Diencephalon (tissue), 2 donors: ENCODE results near the genes JADE2, CAMLG and PCBD2.

DNA sequence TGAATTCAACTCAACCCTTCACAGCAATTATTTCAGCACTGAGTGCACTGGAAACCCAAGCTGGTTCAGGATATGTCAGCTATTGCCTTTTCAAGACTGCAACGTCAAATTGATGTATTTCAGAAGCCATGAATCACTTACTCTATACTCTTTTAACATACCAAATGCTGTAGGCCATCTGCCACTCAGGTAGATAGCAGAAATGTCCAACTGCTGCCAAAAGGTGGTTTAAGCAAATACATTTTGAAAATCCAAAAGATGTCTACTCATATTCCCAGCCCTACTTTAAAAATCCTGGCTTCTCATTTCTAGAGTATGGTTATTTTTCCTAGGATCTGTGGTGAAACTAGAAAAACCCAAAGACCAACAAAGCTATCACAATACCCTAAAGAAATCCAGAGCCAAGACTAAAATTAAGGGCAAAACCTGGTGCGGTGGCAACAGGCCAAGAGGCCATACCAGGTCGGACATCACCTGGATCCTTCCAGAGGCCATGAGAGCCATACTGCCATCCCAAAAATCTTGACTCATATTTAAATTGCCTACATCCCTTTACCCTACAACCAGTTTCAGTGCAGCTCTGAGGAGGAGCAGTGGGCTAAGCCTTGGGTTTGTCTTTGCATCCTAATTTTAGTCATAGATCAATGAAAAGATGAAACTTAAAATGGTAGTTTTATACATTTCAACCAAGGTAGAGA is 14.4 kb upstream of the SKP1 start:
- RAMPAGE, long total RNA = no peak

DNA sequence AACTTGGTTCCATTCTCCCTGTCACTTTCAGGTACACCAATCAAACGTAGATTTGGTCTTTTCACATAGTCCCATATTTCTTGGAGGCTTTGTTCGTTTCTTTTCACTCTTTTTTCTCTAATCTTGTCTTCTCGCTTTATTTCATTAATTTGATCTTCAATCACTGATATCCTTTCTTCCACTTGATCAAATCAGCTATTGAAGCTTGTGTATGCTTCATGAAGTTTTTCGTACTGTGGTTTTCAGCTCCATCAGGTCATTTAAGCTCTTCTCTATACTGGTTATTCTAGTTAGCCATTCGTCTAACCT is 31.1 kb downstream of the CDKL3 start:
- RAMPAGE, long total RNA = no peak

- RAMPAGE, long total RNA = no peak
Measured at GRCh38 chr5:134397136-134398338, 14.1 kb downstream of the CDKN2AIPNL start.

DNA sequence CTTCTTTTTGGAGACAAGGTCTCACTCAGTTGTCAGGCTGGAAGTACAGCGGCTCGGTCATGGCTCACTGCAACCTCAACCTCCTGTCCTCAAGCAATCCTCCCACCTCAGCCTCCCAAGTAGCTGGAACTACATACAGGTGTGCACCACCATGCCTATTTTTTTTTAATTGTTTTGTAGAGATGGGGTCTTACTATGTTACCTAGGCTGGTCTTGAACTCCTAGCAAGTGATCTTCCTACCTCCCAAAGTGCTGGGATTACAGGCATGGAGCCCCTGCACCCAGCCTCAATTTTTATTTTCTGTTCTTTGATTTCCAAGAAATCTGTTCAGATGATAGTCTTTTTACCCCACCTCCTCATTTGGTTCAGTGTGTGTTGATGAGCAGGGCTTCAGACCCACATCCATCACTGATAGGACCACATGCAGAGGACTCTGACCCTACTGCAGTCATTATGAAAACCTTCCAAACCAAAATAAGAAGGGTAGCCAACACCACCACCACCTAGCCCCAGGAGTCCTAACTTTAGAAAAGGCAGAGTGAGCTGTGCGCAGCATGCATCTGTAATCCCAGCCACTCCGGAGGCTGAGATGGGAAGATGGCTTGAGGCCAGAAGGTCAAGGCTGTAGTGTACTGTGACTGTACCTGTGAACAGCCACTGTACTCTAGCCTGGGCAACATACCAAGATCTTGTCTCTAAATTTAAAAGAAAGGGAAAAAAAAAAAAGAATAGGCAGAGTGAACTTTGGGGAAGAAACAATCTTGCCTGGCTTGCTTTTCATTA is 13.2 kb downstream of the CDKN2AIPNL start:
- RAMPAGE, long total RNA = no peak

DNA sequence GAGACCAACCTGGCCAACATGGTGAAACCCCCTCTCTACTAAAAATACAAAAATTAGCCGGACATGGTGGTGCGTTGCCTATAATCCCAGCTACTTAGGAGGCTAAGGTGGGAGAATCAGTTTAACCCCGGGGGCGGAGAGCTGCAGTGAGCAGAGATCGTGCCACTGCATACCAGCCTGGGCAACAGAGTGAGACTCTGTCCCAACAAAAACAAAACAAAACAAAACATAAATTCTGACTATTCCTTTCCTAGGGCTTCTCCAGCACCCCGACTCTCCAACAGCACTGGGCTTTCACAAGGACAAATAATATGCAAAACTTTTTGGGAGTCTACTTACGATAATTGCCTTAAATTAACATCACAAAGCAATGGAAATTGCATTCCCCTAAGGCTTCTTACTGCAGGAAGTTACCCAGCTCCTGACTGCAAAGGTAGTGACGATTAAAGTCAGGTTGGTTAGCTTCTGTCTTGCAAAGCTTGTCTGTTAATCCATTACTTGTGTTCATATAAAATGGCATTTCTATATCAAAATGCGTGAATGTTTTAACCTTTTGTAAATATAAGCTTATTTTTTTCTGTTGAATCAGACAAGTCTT is 16.0 kb upstream of the CDKN2AIPNL start:
- RAMPAGE, long total RNA = no peak

DNA sequence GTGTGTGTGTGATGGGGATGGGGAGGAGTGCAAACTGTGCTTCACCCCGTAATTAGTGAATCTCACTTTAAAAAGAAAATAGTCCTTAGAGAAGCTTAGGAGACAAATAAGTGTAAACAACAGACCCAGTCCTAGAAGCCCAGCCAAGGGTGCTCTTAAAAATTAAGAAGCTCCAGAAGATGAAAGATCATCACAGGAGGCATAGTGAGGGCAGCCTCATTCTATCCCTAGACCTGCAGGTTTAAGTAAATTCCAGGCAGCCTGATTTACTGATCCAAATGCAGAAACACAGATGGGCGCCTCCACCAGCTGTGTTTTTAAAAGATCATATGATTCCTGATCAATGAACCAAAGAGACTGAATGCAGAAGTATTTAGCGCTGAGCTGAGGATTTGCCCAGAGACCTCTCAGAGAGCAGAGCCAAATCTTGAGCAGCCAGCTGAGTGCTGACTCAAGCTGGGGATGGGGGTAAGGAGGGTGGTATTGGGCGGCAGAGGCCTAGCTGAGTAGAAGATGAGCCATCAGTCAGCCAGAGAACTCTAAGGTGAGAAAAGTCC is 34.0 kb upstream of the CDKN2AIPNL start:
- RAMPAGE, long total RNA = no peak

DNA sequence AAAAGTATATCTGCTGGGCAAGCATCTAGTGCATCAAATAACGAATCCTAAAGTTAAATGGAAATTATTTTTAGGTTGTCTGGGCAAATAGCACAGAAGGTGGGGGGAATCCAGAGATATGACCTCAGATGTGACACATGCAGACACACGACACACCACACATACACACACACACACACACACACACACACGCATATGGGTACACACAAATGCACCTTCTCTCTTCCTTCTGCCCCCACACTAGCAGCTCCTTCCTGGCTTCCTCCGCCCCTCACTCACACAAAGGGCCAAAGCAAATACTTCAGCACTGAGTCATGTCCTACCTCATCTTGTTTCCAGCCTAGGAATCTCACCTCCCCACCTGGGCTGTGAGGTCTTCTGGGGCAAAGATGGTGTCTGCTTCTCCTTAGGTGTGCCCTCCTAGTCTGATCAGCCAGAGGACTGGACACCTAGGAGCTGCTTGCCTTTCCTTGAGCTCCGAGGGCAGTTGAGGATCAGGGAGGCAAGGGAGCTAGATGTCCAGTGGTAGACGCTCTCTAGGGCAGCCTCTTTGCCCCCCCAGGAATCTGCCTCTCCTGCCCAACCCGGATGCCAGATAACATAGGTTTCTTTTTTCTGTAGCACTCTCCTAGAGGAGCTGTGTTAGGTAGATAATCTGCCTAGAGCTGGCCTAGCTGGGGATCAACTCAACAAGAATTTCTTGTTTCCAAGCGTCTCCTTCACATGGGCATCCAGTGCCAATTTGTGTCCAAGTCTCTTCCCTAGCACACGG is 14.3 kb upstream of the JADE2 start:
- RAMPAGE, long total RNA = no peak

- RAMPAGE, long total RNA = no peak
Measured at GRCh38 chr5:134525593-134526356, at the start of gene JADE2. Gene JADE2, plus strand, starts transcription at chr5:134525670.

DNA sequence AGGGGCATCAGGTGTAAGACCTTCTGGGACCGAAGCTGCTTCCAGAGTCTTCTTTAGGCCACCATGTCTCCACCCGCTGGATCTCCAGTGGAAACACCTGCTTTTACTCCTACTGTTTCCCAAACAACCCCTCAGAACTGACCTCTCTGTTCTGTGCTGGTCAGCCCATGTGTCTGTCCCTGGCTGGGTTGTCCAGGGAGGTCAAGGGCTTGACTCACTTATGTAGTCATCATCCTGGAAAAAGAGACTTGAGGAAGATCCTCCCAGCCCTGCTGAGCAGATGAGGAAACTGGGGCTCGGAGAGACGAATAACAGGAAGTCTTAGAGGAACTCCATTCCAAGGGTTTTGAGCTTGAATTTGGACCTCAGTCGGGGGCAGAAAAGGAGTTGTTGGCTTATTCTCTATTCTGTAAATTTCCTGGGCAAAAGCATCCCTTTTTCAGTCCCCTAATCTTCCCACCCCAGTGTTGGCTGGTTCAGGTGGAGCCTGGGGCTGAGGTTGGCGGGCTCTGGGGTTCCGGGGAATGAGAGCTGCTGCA is 42.6 kb downstream of the JADE2 start:
- RAMPAGE, long total RNA = no peak

DNA sequence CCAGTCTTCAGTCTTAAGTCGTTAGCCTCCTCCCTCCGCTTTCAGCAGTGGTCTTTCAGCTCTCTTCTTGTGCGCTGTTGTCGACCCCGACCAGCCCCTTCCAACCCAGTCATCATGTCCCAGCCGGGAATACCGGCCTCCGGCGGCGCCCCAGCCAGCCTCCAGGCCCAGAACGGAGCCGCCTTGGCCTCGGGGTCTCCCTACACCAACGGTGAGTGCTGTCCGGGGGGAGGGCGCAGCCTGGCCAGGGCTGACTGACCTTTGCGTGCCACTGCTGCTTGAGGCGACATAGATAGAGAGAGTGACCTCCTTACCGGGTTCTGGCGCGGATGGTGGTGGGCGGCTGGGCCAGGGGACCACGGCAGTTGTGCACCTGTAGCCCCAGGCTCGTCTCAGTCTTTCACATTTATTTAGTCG is 386 bp downstream of the SEC24A start:
- RAMPAGE, long total RNA = no peak

GRCh38 chr5:134649380-134649967 is 889 bp downstream of the SEC24A start:
- RAMPAGE, long total RNA = no peak

DNA sequence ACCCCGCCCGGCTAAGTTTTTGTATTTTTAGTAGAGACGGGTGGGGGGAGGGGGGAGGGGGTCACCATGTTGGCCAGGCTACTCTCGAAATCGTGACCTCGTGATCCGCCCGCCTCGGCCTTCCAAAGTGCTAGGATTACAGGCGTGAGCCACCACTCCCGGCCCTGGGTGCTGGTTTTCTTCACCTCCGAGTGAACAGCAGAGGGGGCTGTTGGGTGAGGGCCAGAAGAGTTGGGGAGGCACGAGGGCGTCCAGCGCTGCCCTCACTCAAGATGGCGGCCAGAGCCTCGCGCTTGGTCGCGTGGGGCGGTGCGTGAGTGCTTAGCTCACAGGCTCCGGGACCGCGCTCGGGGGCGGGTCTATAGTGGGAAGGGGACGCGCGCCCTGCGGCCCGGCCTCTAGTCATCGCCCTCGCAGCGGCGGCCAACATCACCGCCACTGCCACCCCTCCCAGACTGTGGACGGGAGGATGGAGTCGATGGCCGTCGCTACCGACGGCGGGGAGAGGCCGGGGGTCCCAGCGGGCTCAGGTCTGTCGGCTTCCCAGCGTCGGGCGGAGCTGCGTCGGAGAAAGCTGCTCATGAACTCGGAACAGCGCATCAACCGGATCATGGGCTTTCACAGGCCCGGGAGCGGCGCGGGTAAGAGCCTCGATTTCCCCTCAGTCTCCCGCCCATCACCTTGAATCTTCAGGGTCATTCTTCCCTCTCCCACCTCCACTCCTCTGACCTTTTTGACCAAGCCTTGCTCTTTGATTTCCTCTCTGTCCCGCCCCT is at the start of gene CAMLG:
CAMLG (plus strand) TSS at position 397 of the 776 bp plus-strand sequence.
- RAMPAGE, long total RNA = start-site peak on the plus strand centred at position 401 of the sequence, 105 bp wide, 3,884 and 3,621 reads in 2 replicates

DNA sequence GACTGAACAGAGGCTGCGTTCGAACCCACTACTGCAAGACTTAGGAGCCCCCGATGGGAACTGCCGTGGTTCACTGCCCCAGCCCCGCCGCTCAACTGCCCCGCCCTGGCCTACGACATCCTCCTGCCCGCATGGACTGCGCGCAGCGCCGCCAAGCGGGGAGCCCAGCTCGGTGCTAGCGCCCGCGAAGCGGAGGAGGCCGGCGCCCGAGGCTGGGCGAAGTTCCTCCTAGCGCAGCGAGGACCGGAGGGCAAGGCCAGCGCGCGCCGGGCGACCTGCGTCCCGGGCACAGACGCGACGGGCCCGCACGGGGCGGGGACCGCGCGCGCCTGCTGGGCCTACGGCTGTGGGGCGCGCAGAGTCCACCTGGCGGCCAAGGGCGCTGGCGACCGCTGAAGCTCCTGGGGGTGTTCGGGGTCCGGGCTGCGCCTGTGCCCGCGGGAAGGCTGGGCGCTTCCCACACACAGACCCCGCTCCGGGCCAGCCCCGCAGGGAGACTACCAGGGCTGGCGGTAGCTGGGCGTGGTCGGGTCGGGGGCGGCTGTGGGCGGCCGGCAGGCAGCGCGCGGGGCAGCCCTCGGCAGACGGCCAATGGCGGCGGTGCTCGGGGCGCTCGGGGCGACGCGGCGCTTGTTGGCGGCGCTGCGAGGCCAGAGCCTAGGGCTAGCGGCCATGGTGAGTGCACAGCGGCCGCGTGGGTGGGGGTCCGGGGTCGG is at the start of gene PCBD2:
PCBD2 (plus strand) TSS at position 583 of the 716 bp plus-strand sequence.
- RAMPAGE, long total RNA = no peak

GRCh38 chr5:134913109-134913750 is 8.3 kb downstream of the PCBD2 start:
- RAMPAGE, long total RNA = no peak

DNA sequence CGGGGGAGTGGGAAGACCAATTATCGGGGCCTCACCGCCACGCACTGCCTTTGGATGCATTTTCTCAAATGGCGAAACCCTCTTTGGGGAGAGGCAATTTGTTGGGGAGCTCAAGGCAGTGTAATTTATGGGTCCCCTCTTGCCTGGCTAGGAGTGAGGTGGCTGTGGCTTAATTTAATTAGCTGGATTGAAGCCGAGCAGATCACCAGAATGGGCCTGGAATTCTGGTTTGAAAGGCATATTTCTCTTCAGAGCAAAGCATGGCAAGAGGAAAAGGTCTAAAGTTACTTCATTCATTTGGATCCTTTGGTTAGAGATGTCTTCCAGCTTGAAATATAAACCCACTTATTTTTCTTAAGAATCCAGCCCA is 79.6 kb upstream of the PITX1 start:
- RAMPAGE, long total RNA = no peak

GRCh38 chr5:135194727-135195705 is 161.0 kb upstream of the PITX1 start:
- RAMPAGE, long total RNA = no peak

DNA sequence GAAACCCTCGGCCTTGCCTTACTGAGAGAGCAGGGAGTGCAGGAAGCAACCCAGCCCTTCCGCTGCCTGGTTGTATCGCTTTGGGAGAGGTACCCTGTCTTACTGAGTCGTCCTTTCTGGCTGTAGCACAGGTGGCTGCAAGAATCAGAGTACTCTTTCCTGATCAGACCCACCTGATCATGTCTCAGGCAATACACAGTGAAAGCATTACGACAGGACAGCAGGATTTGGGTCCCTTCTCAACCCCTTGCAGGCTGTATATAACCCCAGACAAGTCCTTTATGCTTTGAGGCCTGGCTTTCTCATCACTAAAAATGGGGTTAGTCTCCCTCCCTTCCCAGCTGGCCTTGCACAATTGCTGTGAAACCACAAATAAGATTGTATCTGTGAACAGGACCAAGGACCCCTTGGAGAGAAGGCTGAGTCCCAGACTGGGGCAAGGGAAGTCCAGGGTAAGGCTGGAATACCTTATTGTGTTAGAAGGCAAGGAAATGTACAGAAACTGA is 11.6 kb downstream of the MACROH2A1 start:
- RAMPAGE, long total RNA = no peak

DNA sequence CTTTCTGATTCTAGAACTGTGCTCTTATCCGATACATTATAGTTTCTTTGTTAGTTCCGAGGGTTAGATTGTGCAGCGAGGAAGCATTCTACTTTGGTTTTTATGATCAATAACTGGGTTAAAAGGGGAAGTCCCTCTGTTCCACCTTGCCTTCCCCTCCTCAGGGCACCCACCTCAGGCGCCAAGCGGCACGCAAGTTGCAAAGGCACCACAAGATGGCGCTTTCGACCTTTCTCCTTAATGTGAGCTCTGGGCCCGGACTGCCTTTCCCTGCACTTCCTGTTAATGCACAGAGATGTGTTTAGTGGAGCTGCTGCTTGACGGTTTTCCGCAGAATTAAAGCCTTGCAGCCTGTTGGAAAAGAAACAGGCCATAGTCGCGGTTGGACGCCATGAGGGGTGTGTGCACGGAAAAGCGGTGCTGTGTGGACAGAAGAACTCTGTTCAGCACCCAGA is 18.0 kb downstream of the CXCL14 start:
- RAMPAGE, long total RNA = no peak

GRCh38 chr5:135571033-135571702 is 7.6 kb downstream of the CXCL14 start:
- RAMPAGE, long total RNA = no peak

DNA sequence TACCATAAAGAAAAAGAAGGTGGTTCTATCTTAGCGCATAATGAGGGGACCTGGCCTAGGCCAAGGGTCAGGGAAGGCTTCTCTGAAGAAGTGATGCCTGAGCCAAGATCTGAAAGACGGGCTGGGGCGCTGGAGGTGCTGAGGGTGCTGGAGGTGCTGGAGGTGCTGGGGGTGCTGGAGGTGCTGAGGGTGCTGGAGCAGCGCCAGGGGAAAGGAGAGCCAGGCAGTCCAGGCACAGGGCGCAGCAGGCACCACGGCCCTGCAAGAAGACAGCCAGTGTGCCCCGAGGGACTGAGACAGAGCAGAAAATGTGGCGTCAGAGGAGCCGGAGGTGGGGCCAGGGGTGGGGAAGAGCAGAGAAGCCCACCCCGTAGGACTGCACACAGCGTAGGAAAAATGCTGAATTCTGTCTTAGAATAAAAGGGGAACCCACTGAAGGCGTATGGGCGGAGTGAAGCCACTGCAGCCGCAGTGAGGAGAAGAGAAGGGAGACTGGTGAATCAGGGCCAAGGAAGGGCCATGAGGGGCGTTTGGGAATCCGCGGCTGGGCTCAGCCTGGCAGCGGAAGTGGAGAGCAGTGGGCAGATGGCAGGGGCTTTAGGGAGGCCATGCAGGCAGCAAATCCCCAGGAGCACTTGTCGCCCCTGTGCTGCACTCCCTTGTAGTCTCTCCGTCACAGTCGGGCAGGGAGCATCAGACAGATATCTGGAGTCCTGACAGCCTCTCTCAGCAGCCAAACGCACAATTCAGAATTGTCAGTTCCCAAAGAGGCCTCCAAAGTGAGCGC is 35.8 kb upstream of the LECT2 start:
- RAMPAGE, long total RNA = no peak